ENCODE measurements around a stretch of chr1.

GRCh38 chr1:58681424-58682569 lies 18.1 kb downstream of the MYSM1 start:
- PRO-cap, 7 experiments: no peak in any of the 7 experiments
- RAMPAGE, long total RNA, 2 experiments: start-site peak on the minus strand in 1 of 2 experiments, at chr1:58682197-58682445 at its widest, 31 reads per replicate

DNA sequence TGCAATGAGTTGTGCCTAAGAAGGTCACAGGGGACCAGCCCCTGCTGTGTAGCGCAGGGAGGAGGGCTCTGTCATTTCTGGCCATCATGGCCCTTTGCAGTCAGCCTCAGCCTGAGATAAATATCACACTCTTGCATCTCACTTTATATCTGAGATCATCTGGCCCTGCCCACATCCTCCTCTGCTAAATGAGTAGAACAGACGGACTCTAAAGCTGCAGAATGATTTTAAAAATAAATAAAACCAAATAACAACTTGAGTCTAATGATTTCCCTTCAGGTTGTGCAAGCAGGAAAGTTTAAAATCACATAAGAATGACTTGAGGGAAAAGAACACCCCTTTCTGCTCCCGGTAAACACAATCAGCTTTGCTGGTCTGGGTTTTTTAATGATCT lies 18.3 kb upstream of the MYSM1 start:
- PRO-cap, 7 experiments: no peak in any of the 7 experiments
- RAMPAGE, long total RNA, 2 experiments: no peak in any of the 2 experiments

DNA sequence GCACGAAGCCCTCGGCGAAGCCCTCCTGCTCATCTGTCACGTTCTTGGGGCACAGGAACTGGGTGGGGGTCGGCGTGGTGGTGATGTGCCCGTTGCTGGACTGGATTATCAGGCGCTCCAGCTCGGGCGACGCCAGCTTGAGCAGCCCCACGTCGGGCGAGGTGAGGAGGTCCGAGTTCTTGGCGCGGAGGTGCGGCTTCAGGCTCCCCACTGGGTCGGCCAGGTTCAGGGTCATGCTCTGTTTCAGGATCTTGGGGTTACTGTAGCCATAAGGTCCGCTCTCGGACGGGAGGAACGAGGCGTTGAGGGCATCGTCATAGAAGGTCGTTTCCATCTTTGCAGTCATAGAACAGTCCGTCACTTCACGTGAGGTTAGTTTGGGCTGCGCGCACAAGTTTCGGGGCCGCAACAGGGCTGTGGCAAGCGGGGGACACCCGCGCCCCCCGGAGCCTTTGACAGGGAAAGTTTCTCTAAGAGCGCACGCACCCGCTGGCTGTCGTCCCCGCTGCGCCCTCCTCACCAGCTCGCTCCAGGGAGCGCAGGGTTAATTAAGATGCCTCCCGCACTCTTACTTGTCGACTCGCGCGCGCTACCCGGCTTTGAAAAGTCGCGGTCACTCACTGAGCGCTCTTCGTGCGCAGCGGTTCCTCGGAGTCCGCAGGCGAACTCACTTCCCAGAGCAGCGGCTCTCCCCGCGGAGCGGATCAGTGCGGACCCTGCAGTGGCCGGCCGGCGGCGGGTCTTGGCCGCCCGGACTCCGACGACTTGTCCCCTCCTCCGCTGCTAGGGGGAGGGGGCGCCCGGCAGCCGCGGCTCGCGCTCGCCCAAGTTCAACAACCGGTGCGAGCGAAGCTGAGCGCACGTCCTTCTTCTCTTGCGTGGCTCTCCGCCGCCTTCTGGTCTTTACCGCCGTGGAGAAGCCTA lies 860 bp downstream of the JUN start:
- PRO-cap, 7 experiments: peak in 7 of 7 experiments; most common plus-strand start position 602 of the sequence (in 6); most common minus-strand start position 898 of the sequence (in 4)
- RAMPAGE, long total RNA, 2 experiments: start-site peak on the plus strand in 1 of 2 experiments, centred at position 64 of the sequence, 9 reads per replicate; start-site peak on the minus strand in 1 of 2 experiments, centred at position 833 of the sequence, 127 reads per replicate

- PRO-cap, 7 experiments: peak in 7 of 7 experiments; most common plus-strand start chr1:58785135 (in 4); most common minus-strand start chr1:58785043 (in 4)
- RAMPAGE, long total RNA, 2 experiments: no peak in any of the 2 experiments
Measured at GRCh38 chr1:58784982-58785423, 1.2 kb upstream of the JUN start.

DNA sequence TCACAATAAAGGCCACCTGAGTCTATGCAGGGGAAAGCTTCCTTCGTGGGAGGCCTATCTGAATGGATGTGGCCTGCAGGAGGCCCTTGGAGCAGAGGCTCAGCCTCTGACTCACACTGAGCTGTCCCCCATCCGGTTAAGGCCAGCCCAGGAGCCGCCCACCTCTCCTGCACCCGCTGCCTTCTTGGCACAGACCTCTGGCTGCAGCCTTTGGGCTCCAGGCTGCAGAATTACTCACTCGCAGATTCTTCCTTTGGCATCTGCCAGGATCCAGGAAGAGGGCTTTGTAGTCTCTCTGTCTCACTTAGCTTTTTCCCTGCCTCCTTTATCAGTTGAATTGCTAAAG lies 65.0 kb upstream of the JUN start:
- PRO-cap, 7 experiments: no peak in any of the 7 experiments
- RAMPAGE, long total RNA, 2 experiments: no peak in any of the 2 experiments

DNA sequence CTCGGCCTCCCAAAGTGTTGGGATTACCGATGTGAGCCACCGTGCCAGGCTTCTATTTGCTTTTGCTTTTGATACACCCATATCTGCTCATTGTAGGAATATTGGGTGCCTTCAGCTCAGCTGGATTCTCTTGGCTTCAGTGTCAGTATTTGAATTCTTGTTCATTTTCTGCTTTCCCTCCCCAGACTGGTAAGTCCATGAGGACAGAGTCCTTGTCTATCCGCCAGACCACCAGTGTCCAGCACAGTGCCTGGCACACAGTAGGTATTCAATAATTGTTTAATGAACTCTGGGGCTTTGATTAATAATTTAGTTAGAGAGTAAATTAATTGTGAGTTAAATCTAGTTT lies 118.9 kb upstream of the JUN start:
- PRO-cap, 7 experiments: no peak in any of the 7 experiments
- RAMPAGE, long total RNA, 2 experiments: no peak in any of the 2 experiments

DNA sequence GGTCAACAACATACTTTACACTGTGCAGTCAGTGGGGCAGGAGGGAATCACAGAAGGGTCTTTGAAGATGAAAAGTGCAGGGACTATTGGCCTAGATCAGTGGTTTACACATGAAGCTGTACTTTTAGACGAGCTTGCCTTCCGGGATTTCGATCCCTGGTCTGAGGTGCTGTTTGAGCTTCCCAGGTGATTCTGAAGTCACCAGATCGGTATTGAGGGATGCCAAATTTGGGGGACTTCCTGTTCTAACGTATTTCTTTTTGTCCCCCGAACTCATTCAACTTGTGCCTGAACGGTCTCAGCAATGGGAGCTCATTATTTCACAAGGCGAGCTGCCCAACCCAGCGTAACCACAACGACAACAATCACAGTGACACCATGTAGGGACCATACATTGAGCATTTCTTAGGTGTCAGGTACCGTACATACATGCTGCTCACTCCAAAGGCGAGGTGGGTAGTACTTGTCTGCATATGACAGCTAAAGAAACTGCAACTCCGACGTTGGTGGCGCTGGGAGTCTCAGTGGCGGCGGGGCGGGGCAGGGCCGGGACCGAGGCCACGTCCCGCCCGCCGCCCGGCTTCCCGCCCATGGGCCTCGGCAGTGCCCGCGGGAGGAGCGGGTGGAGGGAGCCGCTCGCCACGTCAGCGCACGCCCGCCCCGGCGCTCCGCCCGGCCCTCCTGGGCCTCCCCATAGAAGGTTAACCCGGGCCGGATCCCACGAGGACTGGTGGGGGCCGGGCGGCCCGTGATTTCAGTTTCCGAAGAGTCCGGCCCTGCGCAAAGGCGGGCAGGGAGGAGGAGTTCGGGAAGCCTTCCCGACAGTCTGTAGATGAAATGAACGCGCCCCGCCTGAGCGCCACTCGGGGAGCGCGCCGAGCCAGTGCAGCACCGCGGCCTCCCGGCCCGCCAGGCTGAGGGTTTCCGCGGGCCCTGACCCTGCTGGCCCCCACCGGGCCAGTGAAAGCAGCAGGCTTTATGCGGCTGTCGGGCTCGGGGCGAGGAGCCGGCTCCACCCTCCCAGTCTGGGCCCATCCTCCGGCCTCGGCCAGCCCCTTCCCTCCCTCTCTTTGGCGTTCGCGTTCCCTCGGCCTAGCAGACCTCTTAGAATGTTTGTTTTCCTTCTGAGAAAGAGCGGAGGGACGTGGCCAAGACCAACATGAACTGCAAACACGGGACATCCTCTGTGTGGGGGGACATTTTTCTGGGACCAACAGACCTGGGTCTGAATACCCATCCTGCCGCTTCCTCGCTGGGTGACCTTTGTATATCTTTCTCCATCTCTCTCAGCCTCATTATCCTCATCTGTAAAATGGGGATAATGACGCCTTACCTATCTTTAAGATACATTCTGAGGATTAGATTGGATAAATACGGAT lies 119.8 kb upstream of the JUN start:
- PRO-cap, 7 experiments: peak in 7 of 7 experiments; most common plus-strand start position 831 of the sequence (in 6); most common minus-strand start position 729 of the sequence (in 5)
- RAMPAGE, long total RNA, 2 experiments: no peak in any of the 2 experiments

DNA sequence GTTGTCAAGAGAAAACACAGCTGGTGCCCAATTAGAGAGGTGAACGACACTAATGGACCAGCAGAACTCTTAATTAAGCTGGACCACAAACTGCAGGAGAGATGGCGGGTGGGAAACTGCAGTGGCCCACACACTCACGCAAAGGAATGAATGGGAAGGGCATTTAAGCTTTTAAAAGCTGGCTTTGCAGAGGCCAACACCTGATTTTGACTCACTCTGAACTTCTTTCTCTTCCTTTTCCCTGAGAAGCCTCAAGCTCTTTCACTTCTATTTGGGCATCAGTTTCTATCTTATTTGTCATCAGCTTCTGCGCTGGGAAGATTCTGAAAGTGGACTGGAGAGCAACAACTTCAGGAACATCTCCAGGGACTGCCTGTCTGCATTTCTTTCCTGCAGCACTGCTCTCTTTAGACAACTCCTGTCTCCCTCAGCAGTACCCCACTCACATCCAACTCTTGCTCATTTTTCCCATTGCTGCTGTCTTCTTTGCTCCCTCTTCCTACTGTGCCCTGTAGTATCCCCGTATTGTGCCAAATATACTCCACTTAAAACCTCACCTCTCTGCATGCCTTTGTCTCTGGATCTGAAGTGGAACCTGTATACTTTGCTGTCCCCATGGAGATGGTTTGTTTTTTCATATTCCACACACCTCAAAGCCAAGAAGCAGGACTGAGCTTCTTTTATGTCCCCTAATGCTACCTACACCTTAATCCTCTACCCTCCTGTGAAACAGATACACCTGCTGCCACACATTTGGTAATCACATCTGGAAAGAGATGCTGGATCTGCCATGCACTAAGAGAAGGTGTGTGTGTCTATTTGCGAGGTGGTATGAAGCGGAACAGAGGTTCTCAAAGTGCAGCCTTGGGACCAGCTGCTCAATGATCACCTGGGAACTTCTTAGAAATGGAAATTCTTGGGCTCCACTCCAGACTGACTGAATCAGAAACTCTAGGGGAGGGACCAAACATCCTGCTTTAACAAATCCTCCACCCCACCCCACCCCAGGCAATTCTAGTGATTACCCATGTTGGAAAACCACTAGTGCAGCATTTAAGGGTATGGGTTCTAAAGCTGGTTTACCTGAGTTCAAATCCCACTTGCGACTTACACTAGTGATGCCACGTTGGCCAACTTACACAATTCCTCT lies 143.5 kb upstream of the JUN start:
- PRO-cap, 7 experiments: no peak in any of the 7 experiments
- RAMPAGE, long total RNA, 2 experiments: no peak in any of the 2 experiments

GRCh38 chr1:59008649-59008983 lies 224.8 kb upstream of the JUN start:
- PRO-cap, 7 experiments: peak in 3 of 7 experiments; most common minus-strand start chr1:59008773 (in 3)
- RAMPAGE, long total RNA, 2 experiments: no peak in any of the 2 experiments

GRCh38 chr1:59316501-59317024 lies 19.7 kb downstream of the FGGY start:
- PRO-cap, 7 experiments: peak in 2 of 7 experiments; most common plus-strand start chr1:59316973 (in 2); most common minus-strand start chr1:59316785 (in 1)
- RAMPAGE, long total RNA, 2 experiments: no peak in any of the 2 experiments

DNA sequence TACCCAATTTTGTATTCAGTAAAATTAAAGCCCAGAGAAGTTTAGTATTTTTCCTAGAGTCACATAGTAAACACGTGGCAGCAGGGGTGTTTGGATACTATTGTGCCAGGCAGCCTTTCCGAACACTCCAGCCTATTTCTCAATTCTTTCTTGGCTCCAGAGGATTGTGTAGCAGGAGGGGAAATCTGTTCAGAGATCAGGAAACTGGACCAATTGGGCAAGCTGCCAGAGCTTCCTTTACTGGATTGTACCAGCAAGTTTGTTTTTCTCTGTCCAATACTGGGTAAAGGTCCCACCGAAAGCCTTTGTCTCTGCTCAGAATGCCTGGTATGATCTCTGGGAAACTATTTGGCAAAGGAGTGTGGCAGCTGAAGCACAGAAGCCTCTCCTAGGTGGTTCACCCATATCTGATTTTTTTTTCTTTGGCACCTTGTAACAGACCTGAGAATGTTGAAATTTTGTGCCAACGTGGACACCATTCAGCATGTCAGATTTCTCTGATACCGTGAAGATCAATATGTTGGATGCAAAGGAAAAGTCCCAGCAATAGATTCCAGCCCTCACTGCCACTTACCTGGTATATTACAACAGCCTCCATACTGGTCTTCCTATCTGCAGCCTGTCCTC lies 126.1 kb downstream of the FGGY start:
- PRO-cap, 7 experiments: no peak in any of the 7 experiments
- RAMPAGE, long total RNA, 2 experiments: no peak in any of the 2 experiments

- PRO-cap, 7 experiments: no peak in any of the 7 experiments
- RAMPAGE, long total RNA, 2 experiments: no peak in any of the 2 experiments
Measured at GRCh38 chr1:59594029-59594881, 220.5 kb upstream of the HOOK1 start.

- PRO-cap, 7 experiments: no peak in any of the 7 experiments
- RAMPAGE, long total RNA, 2 experiments: no peak in any of the 2 experiments
Measured at GRCh38 chr1:59743189-59743939, 71.4 kb upstream of the HOOK1 start.

GRCh38 chr1:59759070-59760009 lies 55.4 kb upstream of the HOOK1 start:
- PRO-cap, 7 experiments: peak in 7 of 7 experiments; most common plus-strand start chr1:59759338 (in 1); most common minus-strand start chr1:59759504 (in 7)
- RAMPAGE, long total RNA, 2 experiments: no peak in any of the 2 experiments

- PRO-cap, 7 experiments: no peak in any of the 7 experiments
- RAMPAGE, long total RNA, 2 experiments: no peak in any of the 2 experiments
Measured at GRCh38 chr1:60573561-60574040, 500.0 kb upstream of the C1orf87 start.

GRCh38 chr1:60864813-60865883 lies 217.2 kb upstream of the NFIA start:
- PRO-cap, 7 experiments: no peak in any of the 7 experiments
- RAMPAGE, long total RNA, 2 experiments: no peak in any of the 2 experiments

GRCh38 chr1:60867700-60868153 lies 214.6 kb upstream of the NFIA start:
- PRO-cap, 7 experiments: no peak in any of the 7 experiments
- RAMPAGE, long total RNA, 2 experiments: no peak in any of the 2 experiments

GRCh38 chr1:60983688-60984336 lies 98.5 kb upstream of the NFIA start:
- PRO-cap, 7 experiments: peak in 1 of 7 experiments; most common plus-strand start chr1:60984208 (in 1); most common minus-strand start chr1:60984065 (in 1)
- RAMPAGE, long total RNA, 2 experiments: no peak in any of the 2 experiments

DNA sequence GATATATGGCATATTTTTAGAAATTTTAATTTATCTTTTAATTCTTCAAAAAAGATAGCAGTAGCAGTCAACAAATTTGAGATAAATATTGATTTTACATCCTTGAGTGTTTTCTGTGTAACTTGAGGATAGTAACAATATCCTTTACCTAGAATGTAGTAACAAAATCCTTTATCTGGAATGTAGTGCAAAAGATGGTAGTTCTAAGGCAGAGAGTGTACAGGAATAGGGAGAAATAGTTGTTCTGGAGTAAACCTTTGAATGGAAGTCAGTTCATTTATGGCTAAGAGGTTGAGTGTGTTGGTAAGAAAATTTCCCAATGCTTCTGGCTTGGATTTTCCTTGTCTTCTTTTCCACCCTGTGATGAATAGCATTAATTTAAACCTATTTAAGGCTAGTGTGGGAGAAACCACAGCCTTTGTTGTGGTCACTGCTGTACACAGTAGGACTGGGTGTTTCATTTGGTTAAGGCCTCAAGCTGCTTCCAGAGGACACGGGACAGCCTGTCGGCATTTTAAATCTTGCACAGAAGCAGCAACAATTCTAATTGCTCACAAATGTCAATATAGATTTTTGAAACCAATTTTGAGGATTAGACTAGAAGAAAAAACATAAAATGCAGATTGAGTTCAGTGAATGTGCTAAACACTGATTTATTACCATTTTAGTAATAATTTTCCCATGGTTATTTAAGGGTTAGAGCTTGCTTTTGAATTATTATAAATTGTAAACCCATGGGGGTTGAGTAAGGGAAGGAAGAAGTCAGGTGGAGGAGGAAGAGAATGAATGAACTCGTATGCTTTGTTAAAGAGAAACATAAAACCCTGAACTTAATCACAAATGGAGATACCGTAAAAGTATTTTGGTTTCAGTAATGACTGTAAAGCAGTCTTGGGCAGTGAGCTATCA lies 11.4 kb downstream of the NFIA start:
- PRO-cap, 7 experiments: no peak in any of the 7 experiments
- RAMPAGE, long total RNA, 2 experiments: no peak in any of the 2 experiments

GRCh38 chr1:61141580-61142248 lies 59.4 kb downstream of the NFIA start:
- PRO-cap, 7 experiments: no peak in any of the 7 experiments
- RAMPAGE, long total RNA, 2 experiments: no peak in any of the 2 experiments